AG10803 (cell line): ENCODE measurements around a stretch of chr15.

DNA sequence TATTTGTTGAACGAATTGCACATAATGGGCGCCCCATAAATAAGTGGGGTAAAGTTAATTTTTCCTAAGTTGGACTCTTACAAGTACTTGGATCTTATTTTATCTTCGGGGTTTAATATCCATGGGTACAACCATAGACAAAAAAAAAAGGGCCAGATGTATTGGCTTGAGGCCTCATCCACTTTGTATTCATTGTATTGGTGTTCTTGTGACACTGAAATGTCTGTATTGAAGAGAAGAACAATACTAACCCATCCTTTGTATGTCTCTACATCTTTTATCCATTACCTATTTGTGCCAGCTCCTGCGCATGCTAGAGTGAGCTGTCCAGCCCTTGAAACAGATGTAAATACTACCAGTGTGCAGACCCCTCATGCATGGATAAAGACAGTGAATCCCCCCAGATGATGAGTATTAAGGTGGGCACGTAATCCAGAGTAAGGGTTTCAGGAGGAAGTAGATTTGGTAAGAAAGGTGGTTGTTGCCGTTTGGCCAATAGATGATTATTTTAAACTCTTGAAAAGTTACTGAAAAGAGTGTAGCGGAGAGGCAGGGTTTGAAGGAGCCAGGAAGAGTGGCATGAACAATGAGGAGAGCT lies 4.3 kb downstream of the ABHD17C start:
- RRBS = no CpG with 5 or more reads among the region's 7 CpGs

- RRBS = no CpG with 5 or more reads among the region's 16 CpGs
These were observed 31.5 kb downstream of the STARD5 start for GRCh38 chr15:81292164-81293083.

- RRBS = no CpG with 5 or more reads among the region's 3 CpGs
These were observed 24.8 kb downstream of the STARD5 start for GRCh38 chr15:81299231-81299467.

GRCh38 chr15:81299818-81300701 lies 23.9 kb downstream of the STARD5 start:
- RRBS = no CpG with 5 or more reads among the region's 15 CpGs

- RRBS = no CpG with 5 or more reads among the region's 10 CpGs
These were observed 1.3 kb downstream of the STARD5 start for GRCh38 chr15:81322444-81323279.

DNA sequence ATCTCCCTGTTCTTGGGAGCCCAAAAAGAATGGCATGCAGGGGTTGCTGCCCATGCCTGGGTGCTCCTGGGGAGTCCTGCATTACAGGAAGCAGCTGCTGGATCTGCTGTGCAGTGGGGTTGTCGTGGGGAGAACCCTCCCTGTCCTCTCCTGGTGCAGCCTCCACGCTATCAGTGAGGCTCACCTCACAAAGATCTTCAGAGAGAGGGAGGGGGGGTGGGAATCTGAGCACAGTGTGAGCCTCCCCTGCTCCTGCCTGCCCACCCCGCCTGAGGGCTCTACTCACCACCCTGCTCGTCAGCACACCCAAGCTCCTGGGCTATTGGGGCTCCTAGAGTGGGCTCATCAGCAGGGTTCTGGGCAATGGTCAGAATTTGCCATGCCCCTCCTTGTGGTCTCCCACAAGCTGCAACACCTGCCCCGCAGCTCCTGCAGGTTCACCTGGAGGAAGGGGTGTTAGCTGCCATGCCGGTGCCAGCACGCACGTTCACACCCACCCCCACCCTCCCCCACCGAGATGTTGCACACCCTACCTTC lies 47.0 kb downstream of the GOLGA6L9 start:
- RRBS = no CpG with 5 or more reads among the region's 9 CpGs

DNA sequence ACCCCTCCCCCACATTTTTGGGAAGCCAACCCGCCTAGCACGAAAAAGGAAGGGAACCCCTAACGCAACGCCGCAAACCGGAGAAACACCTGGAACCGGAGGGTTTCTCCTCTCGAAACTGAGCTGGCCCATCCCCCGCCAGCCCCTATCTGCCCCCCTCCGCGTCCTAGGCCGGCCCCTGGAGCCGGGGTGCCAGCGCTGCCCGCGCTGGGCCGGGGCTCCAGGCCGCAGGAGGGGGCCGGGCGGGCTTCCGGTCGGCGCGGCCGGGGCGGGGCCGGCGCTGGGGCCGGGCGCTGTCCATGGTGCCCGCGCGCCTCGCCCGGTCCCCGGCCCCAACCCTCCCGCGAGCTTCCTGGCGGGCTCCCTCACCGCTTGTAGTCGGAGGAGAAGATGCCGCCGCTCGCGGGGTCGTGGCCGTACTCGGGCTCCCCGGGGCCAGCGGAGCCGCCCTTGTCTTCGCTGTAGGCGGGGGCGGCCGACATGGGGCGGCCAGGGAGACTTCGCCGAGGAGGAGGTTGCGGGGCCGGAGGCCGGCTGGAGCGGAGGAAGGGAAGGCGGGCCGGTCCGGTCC lies 365 bp downstream of the AP3B2 start:
- RRBS = 2% methylated on average over 23 of the region's 65 CpGs

GRCh38 chr15:82803849-82804843 lies 1.7 kb downstream of the FSD2 start:
- RRBS = no CpG with 5 or more reads among the region's 3 CpGs

DNA sequence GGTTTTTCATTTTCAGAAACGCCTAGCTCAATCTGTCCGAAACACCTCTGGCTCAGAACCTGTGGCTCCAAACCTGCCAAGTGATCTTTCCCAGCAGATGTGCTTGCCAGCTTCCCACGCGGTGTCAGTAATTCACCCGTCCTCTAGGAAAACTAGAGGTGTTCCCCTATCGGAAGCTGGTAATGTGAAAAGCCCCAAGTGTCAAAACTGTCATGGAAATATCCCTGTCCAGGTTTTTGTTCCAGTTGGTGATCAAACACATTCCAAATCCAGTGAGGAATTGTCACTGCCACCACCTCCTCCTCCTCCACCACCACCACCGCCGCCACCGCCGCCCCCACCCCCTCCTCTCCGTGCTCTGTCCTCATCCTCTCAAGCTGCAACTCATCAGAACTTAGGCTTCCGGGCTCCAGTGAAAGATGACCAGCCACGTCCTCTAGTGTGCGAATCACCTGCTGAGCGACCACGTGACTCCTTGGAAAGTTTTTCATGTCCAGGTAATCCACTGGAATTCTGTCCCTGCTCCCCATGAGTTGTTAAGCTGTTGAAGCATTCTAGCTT lies 21.2 kb downstream of the WHAMM start:
- RRBS = no CpG with 5 or more reads among the region's 16 CpGs

DNA sequence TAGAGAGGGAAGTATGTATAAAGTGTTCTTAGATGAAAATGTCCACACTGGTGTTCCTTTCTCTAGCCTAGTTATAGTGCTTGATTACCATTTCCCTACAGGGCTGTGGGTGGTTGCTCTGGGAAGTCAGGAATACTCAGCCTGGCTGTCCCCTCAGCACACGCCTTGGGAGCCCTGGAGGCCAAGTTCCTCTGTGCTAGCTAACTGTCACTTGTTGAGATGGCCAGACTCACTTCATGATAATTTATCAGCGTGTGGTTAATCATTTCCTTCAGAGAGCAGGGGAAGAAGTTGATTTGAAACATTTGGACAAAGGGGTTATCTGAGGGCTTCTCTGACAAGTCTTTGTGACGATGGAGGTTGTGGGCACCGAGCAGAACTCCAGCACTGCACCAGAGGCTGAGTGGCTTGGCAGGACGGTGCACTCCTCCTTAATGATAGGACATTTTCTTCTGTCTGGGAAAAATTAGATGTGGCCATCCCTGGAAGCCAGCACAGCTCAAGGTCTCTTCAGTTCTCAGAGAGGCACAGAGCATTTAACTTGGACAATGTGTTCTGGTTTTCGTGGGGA lies 61.9 kb downstream of the WHAMM start:
- RRBS = no CpG with 5 or more reads among the region's 6 CpGs

- RRBS = no CpG with 5 or more reads among the region's 8 CpGs
These were observed 2.5 kb downstream of the HOMER2 start for GRCh38 chr15:82949789-82950595.

GRCh38 chr15:83108186-83109096 lies 996 bp downstream of the TM6SF1 start:
- RRBS = 61% methylated on average over 5 of the region's 22 CpGs

DNA sequence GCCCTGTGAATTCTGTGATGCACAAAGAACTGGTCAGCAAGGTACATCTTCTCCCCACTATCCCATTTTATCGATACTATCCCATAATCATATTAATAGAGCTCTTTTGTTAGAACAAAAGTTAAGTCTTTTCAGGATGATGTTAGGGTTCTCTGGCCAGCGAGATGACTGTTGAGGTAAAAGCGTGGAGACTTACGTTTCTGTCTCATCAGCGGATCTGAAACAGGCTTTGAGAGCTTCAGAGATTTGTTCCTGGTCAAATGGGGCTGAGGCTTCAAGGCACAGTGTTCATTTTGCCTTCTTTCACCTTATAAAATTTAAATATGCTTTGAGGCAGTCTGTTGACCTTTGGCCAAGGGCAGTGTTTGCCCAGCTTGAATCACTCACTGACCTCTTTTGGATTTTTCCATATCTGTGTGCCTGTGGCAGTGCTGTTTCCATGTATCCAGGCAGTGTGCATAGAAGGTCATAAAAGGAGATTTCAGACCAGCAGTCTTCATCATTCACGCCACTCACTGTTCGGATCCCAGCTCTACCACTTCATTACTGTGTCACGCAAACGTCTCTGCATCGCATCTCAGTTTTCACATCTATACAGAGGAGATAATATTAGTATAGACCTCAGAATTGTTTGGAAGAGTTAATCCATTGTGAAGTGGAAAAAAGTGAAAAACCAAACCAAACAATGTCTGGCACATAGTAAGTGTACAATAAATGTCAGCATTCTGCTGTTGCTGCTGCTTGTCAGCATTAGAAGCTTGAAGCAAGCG lies 3.2 kb downstream of the ADAMTSL3 start:
- RRBS = no CpG with 5 or more reads among the region's 11 CpGs

- RRBS = no CpG with 5 or more reads among the region's 5 CpGs
These were observed 275.0 kb downstream of the ADAMTSL3 start for GRCh38 chr15:83928792-83929527.

DNA sequence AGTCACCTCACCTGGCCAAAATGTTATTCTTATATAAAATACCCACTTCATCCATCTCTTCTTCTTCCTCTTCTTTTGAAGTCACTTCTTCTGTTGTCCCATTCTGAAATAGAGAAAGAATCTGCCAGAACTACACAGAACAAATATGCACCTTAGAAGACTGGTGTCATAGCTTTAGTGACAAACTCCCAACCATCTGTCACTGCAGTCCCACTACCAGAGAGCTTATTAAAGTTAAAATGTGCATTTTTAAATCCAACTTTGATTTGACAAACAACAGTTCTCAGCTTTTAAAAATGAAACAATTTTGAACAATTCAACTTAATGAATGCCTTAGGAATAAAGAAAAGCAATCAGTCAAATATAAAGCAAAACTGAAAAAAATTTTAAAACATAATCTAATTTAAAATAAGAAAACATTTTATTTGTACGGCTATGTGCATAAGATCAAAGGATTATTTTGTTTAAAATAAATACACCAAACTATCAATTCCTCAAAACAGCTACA lies 54.6 kb upstream of the ZSCAN2 start:
- RRBS = no CpG with 5 or more reads among the region's 1 CpG

- RRBS = no CpG with 5 or more reads among the region's 24 CpGs
These were observed 12.8 kb upstream of the ZSCAN2 start for GRCh38 chr15:84587816-84588535.

- RRBS = no CpG with 5 or more reads among the region's 4 CpGs
These were observed 16.2 kb downstream of the ALPK3 start for GRCh38 chr15:84833267-84833923.

DNA sequence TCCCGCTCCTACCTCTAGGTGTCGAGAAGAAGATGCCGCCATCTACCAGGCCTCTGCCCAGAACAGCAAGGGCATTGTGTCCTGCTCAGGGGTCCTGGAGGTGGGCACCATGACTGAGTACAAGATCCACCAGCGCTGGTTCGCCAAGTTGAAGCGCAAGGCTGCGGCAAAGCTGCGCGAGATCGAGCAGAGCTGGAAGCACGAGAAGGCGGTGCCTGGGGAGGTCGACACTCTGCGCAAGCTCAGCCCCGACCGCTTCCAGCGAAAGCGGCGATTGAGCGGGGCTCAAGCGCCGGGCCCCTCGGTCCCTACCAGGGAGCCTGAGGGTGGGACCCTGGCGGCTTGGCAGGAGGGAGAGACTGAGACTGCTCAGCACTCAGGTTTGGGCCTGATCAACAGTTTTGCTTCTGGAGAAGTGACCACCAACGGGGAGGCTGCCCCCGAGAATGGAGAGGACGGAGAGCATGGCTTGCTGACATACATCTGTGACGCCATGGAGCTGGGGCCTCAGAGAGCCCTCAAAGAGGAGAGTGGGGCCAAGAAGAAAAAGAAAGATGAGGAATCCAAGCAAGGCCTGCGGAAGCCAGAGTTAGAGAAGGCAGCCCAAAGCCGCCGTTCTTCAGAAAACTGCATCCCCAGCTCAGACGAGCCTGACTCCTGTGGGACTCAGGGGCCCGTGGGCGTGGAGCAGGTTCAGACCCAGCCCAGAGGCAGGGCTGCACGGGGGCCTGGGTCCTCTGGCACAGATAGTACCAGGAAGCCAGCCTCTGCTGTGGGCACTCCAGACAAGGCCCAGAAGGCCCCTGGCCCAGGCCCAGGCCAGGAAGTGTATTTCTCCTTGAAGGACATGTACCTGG lies 22.8 kb downstream of the ALPK3 start:
- RRBS = no CpG with 5 or more reads among the region's 35 CpGs

DNA sequence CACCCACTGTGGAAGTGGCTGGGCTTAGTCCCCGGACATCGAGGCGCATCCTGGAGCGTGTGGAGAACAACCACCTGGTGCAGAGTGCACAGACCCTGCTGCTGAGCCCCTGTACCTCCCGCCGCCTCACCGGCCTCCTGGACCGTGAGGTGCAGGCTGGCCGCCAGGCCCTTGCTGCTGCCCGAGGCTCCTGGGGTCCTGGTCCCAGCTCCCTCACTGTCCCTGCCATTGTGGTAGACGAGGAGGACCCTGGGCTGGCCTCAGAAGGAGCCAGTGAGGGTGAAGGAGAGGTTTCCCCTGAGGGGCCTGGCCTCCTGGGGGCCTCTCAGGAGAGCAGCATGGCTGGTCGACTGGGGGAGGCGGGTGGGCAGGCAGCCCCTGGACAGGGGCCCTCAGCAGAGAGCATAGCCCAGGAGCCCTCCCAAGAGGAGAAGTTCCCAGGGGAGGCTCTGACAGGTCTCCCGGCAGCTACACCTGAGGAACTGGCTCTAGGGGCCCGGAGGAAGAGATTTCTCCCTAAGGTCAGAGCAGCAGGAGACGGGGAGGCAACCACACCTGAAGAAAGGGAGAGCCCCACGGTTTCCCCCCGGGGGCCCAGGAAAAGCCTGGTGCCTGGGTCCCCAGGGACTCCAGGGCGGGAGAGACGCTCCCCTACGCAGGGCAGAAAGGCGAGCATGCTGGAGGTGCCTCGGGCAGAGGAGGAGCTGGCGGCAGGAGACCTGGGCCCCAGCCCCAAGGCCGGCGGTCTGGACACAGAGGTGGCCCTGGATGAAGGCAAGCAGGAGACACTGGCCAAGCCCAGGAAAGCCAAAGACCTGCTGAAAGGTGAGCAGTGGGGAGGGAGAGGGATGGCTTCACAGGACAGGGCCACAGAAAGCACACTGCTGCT lies 26.5 kb upstream of the SLC28A1 start:
- RRBS = 78% methylated on average over 10 of the region's 26 CpGs

GRCh38 chr15:84944302-84944692 lies 37.4 kb upstream of the PDE8A start:
- RRBS = 91% methylated on average over 3 of the region's 10 CpGs